SJSA1 (cell line): ENCODE measurements around the gene ALG13.

DNA sequence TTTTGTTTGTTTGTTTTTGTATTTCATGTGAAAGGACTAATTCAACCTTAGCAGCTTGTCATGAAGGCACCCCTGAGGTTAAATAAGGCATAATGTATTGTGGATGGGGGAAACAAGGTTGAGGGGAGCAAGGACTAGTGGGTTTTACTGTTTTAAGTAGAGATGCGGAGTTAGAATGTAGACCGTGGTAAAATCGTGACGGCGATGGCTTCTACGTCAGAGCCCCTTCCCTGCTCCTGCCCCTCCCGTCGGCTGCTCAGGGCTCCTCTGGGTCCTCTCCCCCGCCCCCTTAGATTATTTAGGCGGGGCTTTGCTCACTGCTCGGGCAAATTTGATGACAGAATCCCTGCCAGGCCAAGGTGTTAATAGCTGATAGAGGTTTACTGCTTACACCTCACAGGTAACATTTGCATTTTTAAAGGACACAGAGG lies 2.2 kb downstream of the FRMPD3 start:
- RAMPAGE, long total RNA, result no peak

DNA sequence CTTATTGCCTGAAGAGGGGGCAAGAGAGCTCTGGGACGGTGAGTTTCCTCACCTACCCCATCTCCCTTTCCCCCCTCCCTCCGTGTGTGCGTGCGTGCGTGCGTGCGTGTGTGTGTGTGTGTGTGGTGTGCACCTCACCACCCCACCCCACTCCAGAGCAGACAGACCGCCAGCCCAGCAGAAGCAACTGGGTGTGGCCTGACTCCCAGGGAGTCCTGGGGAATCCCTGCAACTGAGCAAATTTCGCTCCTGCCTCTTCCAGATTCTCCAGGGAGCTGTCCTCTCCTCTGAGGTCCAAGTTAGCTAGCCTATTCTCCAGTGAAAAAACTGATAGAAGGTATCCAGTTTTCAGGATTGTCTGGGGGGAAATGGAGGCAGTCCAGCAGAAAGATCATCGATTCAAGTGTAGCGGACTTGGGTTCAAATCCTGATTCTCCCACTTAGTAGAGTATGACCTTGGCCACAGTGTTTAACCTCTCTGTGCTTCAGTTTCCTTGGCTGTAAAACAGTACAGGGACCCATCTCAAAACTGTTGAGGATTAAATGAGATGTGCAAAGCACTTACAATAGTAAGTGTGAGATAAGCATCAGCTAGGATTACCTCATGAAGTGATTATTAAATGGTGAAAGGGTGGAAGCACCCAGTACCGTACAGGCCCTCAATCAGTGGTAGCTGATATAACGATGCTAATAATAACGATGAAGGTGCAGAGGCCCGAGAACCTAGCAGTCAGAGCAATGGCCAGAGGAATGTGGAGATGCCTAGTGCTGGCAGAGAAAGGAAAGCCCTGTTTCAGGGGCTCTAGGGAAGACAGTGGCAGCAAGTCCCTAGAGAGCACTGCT lies 45.0 kb downstream of the PRPS1 start:
- RAMPAGE, long total RNA, result no peak

DNA sequence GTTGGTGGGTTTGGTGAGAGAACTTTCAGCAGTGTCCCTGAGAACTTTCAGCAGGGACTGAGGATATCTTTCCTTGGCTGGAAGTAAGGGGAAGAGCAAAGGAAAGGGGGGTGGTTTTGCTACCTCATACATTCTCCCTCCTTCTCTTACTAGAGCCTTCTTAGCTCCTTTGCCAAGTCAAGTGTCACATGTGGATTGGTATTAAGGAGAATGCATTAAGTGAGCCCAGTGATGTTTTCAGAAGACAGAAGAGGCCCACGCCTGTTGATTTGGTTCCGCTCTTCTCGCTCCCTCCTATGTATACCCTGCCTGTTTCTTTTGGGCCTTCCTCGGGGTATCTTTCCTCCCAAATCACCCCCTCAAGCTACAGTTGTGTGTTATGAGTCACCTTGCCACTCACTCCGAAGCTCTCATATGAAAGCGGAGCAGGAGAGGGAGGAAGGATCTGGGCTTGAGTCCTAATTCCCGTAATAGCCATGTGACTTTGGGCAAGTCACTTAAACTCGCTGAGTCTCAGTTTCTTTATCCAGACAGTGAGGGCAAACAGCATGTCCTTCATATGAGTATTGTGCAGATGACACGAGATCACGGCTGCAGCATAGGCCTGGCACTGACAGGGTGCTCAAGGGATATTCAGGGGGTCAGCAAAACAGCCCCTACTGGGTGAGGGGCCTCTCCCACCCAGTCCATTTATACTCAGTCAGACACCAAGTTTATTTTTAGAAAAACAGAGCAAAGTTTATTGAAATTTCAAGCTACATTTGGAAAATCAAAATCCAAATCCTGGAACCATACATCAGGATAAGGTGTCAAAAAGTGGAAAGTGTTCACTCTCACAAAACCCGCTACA lies 62.9 kb downstream of the TSC22D3 start:
- RAMPAGE, long total RNA, result no peak

DNA sequence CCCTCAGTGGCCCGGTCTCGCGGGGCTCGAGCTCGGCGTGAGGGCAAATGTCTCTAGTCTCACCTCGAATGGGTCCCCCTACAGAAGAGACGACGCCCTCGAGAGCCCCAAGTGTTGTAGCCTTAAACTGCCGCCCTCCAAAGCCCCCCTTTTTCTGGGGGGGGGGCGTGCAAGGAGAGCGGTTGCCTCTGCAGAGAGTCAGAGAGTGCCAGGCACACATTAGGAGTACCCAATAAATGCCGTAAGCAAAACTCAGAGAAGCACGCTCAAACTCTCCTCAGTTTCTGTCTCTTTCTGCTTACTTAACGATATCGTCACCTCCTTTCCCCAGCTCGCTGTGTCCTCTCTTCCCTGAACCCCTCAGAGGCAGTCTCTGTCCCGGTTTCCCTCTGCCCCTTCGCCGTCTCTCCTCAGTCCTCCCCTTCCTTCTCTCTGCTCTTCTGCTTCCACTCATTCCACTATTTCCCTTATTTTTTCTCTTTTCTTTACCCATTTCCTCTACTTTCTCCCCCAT lies 751 bp upstream of the TSC22D3 start:
- RAMPAGE, long total RNA, result no peak

DNA sequence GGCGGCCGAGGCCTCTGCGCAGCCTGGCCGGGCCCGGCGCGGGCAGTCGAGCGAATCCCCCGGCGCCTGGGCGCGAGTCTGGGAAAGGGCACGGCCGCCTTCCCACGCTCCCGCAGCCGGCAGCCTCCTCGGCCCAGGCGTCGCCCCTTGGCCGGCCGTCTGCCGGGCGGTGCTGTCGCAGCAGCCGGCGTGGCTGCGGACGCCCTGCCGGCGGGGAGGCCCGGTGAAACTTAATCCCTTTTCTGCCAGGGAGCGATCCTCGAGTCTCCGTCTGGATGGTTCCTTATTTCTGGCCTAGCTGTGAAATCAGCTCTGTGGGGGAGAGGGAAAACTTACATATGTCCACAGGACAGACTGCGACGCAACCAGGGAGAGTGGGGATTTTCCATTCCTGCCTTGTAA lies 1.0 kb downstream of the MID2 start:
- RAMPAGE, long total RNA, result no peak

DNA sequence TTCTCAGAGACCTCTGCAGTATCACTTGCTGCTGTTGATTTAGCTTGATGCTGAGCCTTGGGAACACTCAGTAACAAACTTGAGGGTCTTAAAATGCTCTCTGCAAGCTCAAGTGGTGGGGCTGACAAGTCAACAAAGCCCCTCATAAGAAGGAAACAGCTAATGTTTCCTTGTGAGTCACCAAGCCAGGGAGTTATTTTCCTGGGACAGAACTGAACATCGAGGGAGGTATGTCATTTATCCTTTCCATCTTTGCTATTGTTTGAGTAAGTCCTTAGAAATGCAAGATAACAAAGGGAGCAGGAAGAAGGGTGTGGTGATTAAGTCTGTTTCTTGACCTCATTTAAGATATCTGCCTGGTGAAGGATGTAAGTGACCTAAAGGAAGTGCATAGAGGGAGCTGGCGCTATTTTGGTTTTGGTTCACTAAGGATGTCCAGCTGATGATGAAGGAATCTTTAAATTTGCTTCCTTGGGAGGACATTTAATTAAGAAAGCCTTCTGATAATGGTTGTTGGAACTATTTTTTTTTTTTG lies 39.9 kb downstream of the ATG4A start:
- RAMPAGE, long total RNA, result no peak

DNA sequence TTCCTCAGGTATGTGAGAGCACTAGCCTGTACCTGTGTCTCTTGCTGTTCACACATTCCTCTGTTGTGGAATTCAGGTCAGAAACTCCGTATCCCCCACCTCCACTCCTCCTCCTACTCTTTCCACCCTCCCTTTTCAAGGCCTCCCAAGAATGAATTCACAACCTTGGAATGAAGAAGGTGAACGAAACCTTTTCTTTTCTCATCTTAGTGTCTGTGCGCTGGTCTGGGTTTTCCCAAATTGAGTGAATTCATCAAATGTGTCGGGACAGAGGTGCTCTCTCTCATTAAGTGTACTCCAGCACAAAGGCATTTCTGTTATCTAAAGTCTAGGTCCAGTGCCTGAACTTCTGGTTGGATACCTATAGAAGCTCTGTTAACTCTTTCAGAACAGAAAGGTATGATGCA lies 42.0 kb downstream of the COL4A6 start:
- RAMPAGE, long total RNA, result no peak

- RAMPAGE, long total RNA, result no peak
Measured at GRCh38 chrX:109053930-109054761, 317.8 kb upstream of the IRS4 start.

DNA sequence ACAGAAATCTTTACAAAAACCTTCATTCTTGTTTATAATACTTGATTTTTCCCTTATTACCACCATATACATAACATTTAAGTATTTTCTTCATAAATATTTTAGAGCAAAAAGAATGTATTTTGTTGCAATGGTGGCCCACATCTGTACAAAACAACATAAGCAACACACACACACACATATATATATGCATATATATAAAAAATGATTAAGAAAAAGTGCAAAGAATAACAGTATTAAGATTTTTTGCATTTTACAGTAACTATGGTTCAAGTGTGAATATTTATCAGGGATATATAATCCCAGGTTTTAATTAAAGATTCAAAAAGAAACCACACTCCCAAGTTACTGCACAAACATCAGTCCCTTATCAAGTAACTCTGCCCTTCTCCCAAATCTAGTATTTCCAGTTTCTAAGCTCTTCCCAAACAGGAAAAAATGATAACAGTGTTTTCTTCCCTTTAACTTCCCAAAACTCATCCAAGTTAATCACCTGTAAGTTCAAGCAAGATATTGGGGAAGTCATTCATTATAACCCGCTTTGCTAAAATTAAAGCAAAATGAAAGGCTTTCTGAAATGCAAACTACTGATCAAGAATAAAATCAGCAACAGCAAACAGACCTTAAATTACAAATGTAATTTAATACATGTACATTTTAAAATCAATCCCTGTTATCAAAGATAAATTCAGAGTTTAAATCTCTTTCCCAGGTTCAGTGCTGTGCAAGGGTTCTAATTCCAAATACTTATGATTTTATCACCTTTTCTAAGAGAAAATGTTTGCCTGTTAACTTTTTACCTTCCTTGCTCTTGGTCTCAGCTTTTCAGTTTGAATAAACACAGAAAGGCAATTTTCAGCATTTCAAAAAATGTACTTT lies 17.7 kb upstream of the KCNE5 start:
- RAMPAGE, long total RNA, result no peak

- RAMPAGE, long total RNA, result no peak
Measured at GRCh38 chrX:109889053-109889650, 113.8 kb upstream of the TMEM164 start.

DNA sequence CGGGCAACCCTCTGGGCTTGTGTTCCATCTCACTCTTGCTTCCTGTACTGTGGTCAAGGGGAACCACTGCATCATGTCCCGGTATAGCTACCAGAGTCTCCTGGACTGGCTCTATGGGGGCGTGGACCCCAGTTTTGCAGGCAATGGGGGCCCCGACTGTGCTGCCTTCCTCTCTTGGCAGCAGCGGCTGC lies 683 bp downstream of the TMEM164 start:
- RAMPAGE, long total RNA, result no peak

DNA sequence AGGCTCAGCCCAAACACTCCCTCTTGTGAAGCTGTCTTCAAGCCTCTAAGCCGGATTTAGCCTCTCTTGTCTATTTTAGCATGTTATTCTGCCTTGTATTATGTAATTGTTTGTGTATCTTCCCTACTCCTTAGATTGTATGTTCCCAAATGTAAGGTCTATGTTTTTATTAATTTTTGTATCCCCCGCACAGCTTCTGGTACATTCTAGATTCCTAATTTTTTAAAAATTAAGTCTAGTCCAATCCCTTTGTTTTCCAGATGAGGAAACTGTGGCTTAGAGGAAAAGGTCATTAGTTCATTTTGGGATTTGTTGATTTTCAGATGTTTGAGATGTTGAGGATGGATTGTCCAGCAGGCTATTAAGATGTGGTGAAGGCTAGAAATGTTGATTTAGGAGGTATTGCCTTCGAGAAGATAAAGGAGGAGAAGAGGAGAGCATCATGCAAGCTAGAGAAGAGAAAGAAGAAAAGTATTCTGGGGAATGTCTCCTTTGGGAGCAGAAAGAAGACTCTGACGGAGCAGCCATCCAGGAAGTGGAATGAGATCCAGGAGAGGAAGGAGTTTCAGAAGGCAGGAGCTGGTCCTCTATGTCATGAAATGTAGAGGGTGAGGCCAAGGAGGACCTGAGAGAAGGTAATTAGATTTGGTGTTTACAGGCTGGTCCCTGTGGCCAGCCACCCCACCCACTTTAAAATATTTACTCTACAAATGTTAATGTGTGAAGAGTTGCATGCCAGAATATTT lies 17.3 kb downstream of the TMEM164 start:
- RAMPAGE, long total RNA, result no peak

DNA sequence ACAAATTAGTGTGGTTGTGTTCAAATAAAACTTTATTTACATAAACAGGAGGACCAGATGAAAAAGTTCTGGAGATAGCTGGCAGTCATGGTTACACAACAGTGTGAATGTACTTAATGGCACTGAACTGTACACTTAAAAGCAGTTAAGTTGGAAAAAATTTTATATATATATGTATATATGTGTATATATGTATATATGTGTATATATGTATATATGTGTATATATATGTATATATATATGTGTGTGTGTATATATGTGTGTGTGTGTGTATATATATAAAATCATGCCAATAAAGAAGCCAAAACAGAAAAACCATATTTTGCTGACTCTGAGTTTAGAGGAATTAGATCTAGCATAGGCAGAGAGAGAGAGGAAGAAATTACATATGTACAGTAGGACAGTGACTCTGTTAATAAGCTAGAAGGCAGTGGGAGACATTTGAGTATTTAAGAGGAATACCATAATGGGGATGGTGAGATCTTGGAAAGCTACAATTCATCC lies 83.6 kb downstream of the TMEM164 start:
- RAMPAGE, long total RNA, result no peak

GRCh38 chrX:110318414-110318930 lies 587 bp upstream of the AMMECR1 start:
- RAMPAGE, long total RNA, result no peak

DNA sequence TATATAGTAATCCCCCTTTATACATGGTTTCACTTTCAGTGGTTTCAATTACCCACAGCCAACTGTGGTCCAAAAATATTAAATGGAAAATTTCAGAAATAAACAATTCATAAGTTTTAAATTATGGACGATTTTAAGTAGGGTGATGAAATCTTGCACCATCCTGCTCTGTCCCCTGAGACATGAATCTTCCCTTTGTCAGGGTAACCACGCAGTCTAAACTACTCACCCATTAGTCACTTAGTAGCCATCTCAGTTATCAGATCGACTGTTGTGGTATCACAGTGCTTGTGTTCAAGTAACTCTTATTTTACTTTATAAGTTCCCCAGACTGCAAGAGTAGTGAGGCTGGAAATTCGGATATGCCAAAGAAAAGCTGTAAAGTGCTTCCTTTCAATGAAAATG lies 5.4 kb downstream of the GNG5B start:
- RAMPAGE, long total RNA, result no peak

DNA sequence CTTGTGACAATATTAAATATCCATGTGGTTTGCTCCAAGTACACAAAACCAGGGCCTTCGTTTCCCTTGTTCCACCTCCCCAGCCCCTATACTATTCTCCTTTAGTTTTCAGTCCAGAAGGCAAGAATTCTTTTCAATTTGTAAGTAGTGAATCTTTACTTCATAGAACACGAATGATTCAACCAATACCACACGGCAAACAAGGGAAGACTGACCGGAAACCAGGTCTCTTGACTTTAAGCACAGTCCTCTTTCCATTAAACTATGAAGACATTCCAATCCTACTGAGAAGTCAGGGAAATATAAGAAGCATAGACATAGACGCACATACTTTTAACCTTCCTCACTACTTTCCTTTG lies 9.2 kb downstream of the CHRDL1 start:
- RAMPAGE, long total RNA, result no peak

DNA sequence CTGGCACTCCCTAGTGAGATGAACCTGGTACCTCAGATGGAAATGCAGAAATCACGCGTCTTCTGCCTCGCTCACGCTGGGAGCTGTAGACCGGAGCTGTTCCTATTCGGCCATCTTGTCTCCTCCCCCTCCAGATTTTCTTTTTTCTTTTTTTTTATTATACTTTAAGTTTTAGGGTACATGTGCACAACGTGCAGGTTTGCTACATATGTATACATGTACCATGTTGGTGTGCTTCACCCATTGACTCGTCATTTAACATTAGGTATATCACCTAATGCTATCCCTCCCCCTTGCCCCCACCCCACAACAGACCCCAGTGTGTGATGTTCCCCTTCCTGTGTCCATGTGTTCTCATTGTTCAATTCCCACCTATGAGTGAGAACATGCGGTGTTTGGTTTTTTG lies 83.2 kb downstream of the SERTM2 start:
- RAMPAGE, long total RNA, result no peak

- RAMPAGE, long total RNA, result start-site peak on the plus strand at chrX:111681168-111681346, 329 and 257 reads in 2 replicates
Measured at GRCh38 chrX:111680657-111681450, at the start of gene ALG13. Gene ALG13 (plus strand): TSS chrX:111681170.

- RAMPAGE, long total RNA, result no peak
Measured at GRCh38 chrX:111809451-111809788, 66.6 kb upstream of the TRPC5OS start.

DNA sequence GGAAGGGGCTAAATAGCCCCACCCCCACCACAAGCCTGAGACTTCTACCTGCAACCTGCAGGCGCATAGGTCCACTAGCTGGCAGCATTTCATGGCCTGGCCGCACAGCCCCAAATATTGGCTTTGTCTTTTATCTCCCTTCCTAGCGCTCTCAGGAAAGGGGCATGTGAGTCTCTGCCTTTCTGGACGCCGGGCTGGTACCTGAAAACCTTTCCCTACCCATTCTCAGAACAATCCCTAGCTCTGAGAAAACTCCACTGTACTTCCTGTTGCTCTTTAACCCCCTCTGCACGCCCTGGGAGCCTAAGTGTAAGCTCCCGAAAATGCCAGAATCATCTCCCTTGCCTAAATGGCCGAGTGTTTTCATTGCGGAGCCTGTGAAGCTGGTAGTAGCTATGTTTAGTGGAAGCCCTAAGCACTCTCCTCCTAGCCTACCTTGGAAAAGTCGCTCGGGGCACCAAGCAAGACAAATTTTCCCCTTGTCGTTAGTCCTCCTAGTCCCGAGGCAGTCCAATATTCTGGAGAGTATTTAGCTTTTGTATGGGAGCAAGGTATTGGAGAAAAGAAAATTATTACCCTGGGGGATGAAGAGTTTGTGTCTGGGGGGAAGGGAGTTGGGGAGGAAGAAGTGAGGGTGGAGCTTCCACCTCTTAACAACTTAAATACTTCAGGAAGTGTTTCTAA lies 1.1 kb downstream of the RTL4 start:
- RAMPAGE, long total RNA, result no peak